Esophagus squamous epithelium (tissue), 4 donors: Measurements from ENCODE around the gene HOXA13.

DNA sequence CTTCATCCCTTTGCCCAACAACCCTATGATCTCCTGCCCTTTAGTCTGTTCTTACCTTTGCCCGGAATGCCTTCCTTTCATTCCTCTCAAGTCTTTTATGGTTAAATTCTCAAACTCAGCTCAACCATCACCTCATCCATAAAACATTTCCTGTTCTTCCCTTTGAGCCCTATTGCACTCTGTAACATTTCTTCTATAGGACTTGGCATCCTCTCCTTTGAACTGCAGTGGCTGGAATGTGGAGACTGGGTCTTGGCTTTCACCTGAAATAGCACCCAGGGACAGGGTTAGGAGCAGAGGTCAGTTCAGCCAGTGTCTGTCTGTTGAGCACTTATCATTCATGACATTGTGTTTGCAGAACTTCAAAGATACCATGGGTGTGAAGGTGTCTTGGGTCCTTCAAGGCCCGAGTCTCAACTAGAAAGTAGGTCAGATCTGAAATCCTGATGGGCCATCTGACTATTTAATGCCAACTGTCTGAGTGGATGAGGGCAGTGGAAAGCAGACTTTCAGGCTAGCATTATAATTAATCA lies 7.3 kb downstream of the NFE2L3 start:
- PRO-cap: no peak
- RAMPAGE, long total RNA, 4 experiments: no peak in any of the 4 experiments

DNA sequence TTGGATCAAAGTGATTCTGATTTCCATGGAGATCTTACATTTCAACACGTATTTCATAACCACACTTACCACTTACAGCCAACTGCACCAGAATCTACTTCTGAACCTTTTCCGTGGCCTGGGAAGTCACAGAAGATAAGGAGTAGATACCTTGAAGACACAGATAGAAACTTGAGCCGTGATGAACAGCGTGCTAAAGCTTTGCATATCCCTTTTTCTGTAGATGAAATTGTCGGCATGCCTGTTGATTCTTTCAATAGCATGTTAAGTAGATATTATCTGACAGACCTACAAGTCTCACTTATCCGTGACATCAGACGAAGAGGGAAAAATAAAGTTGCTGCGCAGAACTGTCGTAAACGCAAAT lies 15.4 kb downstream of the HNRNPA2B1 start:
- PRO-cap: no peak
- RAMPAGE, long total RNA, 4 experiments: no peak in any of the 4 experiments

- PRO-cap: no peak
- RAMPAGE, long total RNA, 4 experiments: no peak in any of the 4 experiments
These were observed 11.4 kb downstream of the HNRNPA2B1 start for GRCh38 chr7:26189238-26189449.

DNA sequence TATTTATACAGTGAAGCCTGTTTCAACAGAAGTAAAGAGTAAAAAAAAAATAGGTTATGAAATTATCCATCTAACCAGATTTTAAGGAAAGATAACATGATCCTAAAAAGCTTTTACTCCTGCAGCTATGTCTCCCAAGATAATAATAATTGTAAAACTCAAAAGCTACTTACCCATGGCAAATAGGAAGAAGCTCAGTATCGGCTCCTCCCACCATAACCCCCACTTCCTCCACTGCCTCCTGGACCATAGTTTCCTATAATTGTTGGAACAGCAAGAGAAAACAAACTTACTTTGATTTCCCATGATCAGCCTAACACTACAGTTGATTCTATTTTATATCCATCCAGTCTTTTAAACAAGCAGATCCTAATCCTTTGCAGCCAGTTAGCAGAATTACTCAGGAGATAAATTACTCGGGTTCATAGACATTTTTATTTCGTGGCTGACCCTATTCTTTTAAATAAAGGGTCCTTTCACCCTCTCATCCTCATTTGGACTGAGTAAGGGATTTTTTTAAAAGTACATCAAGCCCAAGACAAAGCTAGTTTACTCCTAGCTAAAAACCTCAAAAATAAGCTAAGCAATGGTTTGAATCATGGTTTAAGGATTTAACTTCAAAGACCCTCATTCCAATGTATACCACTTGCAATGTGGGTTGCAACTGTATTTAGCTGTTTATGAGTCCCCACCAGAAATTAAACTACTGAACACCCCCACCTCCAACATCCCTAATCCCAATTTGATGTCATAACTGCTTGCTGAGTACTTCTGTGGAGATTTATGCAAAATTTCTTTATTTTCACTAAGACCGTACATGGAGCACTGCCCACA lies 8.0 kb downstream of the HNRNPA2B1 start:
- PRO-cap: no peak
- RAMPAGE, long total RNA, 4 experiments: no peak in any of the 4 experiments

DNA sequence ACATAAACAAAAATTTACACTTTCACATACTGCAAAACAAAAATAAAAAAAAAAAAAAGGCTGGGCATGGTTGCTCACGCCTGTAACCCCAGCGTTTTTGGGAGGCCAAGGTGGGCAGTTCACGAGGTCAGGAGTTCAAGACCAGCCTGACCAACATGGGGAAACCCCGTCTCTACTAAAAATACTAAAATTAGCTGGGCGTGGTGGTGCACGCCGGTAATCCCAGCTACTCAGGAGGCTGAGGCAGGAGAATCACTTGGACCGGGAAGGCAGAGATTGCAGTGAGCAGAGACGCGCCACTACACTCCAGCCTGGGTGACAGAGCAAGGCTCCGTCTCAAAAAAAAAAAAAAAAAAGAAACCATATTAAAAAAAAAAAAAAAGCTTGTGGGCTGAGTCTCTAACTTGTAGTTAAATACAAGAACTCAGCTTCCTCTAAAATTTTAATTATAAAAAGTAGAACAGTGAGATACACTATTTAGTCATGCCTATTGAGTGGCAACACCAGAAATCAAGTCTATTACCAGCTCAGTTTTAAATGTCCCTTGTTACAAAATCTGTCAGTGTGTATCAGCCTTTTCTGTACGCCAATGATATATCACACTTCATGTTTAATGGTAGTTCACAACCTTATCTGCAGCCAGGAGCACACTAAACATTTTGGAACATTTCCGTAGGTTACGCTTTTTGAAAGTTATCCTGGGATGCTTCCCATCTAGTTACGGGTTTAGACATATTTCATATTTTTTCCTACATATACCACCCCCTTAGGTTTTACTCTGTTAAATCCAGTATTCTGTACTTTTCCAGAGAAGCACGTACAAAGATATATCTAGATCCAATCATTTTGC lies 5.6 kb downstream of the HNRNPA2B1 start:
- PRO-cap: no peak
- RAMPAGE, long total RNA, 4 experiments: no peak in any of the 4 experiments

DNA sequence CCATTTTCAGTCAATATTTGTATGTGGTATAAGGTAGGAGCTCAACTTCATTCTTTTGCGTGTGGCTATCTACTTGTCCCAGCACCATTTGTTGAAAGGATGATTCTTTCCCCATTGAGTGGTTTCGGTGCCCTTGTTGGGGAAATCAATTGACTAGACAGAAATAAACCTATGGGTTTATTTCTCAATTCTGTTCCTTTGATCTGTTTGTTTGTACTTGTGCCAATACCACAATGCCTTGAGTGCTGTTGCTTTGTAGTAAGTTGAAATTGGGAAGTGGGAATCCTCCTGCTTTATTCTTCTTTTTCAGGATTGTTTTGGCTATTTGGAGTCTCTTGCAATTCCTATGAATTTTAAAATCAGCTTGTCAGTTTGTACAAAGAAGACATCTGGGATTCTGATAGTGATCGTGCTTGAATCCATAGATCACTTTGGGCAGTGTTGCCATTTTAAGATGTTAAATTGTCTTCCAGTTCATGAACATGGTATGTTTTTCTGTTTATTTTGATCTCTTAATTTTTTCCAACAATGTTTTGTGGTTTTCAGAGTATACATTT lies 41.1 kb downstream of the SNX10 start:
- PRO-cap: no peak
- RAMPAGE, long total RNA, 4 experiments: no peak in any of the 4 experiments

DNA sequence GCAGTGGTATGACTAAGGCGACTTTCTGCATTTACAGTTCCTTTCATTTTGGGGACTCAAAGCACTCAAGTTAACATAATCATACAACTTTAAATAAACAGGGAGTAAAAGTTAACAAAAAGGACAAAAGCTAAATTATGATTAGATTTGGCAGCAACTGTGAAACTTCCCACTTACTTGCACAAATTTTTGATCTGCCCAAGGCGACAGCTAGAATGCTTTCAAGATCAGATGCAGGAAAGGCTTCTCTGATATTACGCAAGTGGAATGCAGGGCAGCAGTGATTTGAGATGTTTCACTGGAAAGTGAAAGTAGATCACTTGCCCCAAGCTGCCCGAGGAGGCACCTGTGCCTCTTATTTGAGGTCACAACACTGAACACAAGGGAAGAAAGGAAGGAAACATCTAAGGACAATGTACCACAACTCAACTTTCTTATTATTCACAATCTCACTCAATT lies 199.4 kb downstream of the SKAP2 start:
- PRO-cap: no peak
- RAMPAGE, long total RNA, 4 experiments: no peak in any of the 4 experiments

DNA sequence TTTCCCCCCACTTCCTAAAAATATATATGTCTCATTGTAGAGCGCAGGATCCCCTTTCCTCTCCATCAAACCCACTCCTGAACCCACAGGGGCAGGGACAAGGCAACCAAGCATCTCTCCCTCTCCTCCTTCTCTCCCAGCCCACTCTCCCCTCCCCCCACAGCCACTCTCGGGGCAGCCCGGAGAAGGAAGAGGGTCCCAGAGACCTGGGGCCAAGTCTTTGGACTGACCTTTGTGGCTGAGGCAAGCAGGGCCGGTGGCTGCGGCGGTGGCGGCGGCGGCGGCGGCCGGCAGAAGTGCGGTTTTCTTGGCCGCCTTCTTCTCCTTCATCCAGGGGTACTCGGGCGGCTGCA lies 627 bp downstream of the HOXA2 start:
- PRO-cap: bidirectional peak, plus-strand start at position 86 of the sequence, minus-strand start outside the sequence
- RAMPAGE, long total RNA, 4 experiments: no peak in any of the 4 experiments

GRCh38 chr7:27121833-27122451 lies 8.6 kb downstream of the HOXA4 start:
- PRO-cap: unidirectional peak, plus-strand start at chr7:27122167
- RAMPAGE, long total RNA, 4 experiments: no peak in any of the 4 experiments

DNA sequence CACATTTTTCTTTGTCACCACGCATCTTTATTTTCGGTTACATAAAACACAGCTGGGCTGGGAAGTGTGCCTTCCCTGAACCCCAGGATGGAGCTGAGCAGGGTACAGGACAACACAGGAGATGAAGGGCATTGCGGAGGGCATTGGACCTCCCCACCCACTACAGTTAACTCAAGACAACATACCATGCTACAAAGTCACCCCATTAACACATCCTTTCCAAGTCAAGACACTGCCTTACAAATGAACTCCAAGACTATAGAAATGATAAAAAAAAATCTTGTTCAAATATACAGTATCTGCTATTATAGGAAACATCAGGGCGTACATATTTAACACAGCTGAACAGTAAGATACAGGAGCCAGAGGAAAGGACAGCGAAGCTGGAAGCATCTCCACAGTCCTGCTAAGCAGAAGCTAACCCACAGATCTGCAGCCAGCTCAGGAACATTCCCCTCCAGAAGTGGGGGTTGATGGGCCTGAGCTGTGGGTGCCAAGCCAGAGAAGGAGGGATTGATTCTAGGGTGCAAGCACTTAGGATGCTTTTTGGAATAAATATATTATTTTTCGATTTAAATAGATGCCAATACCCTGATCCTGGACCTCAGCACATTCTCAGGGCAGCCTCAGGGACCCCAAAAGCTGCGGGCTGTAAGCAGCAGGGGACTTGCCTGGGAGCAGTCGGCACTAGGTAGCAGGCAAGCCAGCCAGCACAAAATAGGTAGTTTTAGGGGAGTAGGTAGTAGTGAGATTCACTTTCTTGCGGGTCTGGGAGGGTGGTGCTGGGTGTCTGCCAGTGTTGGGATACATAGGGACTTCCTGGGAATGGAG lies 1.5 kb upstream of the HOXA3 start:
- PRO-cap: no peak
- RAMPAGE, long total RNA, 4 experiments: start-site peak on the minus strand in 1 of 4 experiments, centred at position 516 of the sequence, 5 reads per replicate

GRCh38 chr7:27163671-27164867 lies 1.3 kb downstream of the HOXA9 start:
- PRO-cap: no peak
- RAMPAGE, long total RNA, 4 experiments: no peak in any of the 4 experiments

DNA sequence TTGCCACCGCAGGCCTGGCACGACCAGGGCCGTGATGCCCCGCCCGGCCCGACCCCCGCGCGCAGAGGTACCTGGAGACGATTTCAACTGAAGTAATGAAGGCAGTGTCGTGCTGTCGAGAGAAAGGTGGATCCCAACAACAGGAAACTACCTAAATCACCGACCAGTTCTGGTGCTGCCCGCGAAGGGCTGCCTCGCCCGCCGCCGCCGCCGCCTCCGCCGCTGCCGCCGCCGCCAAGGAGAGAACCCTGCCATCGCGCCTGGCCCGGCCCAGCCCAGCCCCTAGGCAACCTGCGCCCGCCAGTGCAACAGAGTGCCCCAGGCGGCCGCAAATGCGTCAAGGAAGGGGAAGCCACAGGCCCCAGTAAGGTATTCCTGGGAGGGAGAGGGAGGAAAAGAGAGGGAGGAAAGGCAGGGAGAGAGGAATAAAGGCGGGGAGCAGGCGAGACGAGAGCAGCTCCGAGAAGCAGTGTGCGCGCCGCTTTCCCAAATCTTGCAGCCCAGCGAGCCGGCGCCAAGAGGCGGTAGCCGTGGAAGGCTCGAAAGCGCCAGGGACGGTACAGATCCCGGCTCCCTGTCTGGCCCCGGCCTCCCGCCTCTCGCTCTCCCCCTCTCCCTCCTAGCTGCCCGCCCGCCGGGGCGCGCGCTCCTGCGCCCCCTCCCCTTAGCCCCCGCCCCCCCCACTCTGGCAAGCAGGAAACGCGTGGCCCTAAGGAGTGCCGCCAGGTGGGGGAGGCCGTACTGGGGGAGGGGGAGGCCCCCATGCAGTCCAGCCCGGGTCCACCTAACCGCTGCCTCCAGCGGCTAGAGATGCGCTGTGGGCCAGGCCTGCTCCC lies 4.3 kb upstream of the HOXA9 start:
- PRO-cap: no peak
- RAMPAGE, long total RNA, 4 experiments: no peak in any of the 4 experiments

DNA sequence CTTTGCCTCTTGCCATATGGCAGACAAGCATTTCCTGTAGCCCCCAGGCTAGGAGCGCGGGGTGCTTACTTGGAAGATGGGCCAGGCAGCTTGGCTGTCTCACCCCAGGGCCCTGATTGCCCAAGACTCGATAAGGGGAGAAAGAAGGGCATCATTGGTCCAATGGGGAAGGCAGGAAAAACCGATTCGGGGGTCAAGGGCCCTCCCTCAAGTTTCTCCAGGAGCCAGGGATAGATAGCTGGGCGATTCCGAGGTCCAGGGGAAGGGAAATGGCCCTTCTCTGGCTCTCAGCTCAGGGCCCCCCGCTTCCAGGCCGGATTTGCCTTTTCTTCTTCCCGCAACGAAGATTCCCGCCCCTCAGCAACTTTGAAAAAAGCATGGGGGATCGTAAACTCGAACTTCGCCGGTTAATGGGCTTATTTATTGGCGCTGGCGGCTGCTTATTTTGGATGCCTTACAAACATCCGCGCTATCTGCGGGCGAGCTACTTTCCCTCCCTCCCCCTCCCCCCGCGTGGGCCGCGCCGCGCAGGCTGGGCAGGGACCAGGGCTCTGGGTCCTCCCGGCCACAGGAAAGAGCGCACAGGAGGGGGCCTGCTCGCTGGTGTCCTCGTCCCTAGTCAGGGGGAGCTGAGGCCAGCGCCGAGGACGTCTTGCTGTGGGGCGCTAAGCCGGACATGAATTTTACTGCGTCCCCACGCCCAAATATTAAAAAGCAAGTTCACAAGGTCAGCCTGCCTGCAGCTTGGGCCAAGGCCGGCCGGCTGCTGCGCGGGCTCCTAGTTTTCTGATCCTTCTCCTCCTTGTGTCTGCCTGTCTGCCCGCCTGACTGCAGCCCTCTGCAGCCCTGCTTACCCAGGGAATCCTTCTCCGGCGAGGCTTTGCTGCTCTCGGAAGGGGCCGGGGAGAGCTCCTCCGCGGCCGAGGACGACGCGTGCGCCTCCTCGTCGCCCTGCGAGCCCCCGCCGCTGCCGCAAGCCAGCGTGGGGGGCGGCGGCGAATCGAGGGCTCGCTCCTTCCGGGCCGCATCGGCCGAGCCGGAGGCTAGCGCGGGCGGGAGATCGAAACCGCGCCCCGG lies 1.3 kb downstream of the HOXA10 start:
- PRO-cap: no peak
- RAMPAGE, long total RNA, 4 experiments: no peak in any of the 4 experiments

- PRO-cap: no peak
- RAMPAGE, long total RNA, 4 experiments: no peak in any of the 4 experiments
These were observed 2.2 kb upstream of the HOXA10 start for GRCh38 chr7:27176383-27176743.

GRCh38 chr7:27183036-27184187 lies 1.6 kb downstream of the HOXA11 start:
- PRO-cap: no peak
- RAMPAGE, long total RNA, 4 experiments: no peak in any of the 4 experiments

GRCh38 chr7:27200011-27200748 lies at the start of gene HOXA13:
Gene HOXA13 (minus strand): TSS chr7:27200091.
- PRO-cap: no peak
- RAMPAGE, long total RNA, 4 experiments: no peak in any of the 4 experiments

DNA sequence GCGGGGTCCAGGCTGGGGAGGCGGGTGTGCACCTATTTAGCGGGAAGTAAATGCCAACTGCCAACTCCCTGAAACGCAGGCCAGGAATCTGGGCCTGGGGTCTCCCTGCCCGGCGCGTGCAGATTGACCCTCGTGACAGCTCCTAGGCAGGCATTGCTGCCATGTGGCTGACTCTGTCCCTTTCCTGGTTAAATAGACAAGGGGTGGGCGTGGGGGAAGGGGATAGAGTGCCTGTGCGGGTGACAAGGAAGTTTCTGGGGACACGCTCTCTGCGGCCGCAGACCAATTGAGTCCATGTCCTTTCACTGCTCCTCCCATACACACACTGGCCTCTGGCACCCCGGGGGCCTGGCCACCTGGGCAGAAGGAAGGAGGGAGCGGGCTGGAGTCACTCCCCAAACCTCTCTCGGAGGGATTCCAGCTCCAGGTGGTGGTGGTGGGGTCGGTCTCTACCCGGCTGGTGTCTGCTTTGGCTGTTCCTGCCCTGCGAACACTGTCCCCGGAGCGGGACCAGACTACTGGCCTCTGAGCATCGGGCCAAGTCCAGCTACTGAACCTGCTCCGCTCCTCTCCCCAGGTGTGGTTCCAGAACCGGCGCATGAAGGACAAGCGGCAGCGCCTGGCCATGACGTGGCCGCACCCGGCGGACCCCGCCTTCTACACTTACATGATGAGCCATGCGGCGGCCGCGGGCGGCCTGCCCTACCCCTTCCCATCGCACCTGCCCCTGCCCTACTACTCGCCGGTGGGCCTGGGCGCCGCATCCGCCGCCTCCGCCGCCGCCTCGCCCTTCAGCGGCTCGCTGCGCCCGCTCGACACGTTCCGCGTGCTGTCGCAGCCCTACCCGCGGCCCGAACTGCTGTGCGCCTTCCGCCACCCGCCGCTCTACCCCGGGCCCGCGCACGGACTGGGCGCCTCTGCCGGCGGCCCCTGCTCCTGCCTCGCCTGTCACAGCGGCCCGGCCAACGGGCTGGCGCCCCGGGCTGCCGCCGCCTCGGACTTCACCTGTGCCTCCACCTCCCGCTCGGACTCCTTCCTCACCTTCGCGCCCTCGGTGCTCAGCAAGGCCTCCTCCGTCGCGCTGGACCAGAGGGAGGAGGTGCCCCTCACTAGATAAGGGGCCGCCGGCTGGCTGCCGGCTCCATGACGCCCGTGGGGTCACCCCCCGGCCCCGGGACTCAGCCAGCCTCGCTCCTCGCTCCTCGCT lies 3.1 kb downstream of the EVX1 start:
- PRO-cap: no peak
- RAMPAGE, long total RNA, 4 experiments: no peak in any of the 4 experiments

DNA sequence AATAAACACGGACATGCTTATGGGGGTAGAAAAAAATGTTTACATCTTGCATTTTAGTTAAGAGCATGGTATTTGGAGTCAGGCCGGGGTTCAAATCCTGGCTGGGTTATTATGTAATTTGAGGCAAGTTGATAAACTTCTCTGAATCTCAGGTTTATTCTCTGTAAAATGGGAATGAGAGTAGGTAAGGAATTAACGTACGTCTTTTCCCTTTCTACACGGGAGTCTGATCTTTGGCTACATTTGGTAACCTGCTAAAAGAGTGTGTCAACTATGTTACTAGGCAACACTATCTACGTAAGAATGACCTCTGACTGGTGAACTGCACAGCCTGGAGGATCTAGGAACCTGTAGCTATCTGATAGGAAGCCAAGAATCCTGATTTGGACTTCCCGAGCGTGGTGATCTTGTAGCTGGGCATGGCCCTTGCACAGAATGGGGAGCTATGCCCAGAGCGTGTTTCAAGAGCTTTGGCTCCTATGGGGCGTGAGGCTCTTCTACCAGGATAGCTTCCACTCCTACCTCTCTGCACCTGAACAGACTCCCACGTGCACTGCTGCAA lies 157.4 kb downstream of the TAX1BP1 start:
- PRO-cap: no peak
- RAMPAGE, long total RNA, 4 experiments: no peak in any of the 4 experiments

DNA sequence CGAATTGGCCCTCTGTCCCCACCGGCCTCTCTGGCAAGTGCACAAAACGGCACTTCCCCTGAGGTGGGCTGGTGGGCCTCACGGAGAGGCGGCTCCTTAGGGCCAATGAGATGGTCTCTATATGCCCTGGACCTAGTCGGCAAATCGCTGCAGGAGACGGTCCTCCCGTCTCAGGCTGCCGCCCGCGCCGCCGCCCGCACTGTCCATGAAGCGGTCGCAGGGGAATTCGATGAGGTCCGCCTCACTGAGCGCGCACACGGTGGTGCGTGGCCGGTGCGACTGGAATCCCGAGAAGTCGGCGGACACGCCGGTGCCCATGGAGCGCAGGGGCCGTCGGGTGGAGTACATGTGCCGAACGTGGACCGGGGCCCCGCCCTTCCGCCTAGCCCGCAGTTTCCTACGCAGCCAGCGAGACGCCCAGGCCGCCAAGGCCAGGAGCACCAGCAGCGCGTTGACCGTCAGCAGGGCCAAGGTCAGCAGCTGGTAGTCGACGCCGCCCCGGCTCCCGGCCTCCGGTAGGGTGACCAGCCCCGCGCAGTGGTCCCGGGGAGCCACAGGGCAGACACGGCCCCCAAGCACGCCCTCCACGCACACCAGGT lies 2.6 kb downstream of the TRIL start:
- PRO-cap: no peak
- RAMPAGE, long total RNA, 4 experiments: start-site peak on the plus strand in 1 of 4 experiments, centred at position 405 of the sequence, 10 reads per replicate

- PRO-cap: unidirectional peak, plus-strand start at chr7:28984773
- RAMPAGE, long total RNA, 4 experiments: no peak in any of the 4 experiments
These were observed 26.4 kb upstream of the TRIL start for GRCh38 chr7:28984554-28984847.